Mesenchymal stem cell of the bone marrow (primary cell): ENCODE measurements around a stretch of chr5.

GRCh38 chr5:151093070-151093869, 12.4 kb upstream of the TNIP1 start:
- CAGE, long polyA plus RNA: no peak

GRCh38 chr5:151234387-151235380, 10.8 kb upstream of the CCDC69 start:
- CAGE, long polyA plus RNA: no peak

DNA sequence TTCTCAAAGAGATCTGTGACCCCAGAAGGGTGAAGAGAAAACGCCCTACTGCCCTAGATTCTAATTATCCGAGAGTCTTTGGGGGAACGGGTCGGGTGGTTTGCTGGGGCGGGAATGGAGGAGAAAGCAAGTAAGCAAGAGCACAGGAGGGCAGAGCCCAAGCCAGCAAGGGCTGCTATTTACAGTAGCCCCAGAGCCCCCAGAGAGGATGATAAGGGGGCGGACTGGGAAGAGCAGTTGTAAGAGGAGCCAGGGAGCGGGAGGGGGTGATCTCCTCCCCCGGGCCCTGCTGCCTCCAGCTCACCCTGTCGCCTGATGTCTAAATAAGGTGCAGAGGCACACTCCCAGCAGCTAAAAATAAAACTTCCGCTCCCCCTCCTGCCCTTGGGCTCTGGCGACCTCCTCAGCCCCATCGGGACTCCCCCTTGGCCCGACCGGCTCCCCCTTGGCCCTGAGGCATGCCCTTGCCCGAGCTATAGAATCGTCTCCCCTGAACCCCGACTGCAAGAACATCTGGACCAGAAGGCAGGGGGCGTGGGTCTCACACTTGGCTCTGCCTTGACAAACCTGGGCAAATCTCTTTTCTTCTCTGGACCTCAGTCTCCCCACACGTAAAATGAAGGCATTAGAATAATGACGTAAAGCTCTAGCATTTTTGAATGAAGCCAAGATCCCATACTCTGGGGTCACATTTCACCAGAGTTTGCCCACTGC, 14.5 kb upstream of the CCDC69 start:
- CAGE, long polyA plus RNA: no peak

GRCh38 chr5:151309880-151310359, 6.4 kb upstream of the SLC36A3 start:
- CAGE, long polyA plus RNA: no peak

DNA sequence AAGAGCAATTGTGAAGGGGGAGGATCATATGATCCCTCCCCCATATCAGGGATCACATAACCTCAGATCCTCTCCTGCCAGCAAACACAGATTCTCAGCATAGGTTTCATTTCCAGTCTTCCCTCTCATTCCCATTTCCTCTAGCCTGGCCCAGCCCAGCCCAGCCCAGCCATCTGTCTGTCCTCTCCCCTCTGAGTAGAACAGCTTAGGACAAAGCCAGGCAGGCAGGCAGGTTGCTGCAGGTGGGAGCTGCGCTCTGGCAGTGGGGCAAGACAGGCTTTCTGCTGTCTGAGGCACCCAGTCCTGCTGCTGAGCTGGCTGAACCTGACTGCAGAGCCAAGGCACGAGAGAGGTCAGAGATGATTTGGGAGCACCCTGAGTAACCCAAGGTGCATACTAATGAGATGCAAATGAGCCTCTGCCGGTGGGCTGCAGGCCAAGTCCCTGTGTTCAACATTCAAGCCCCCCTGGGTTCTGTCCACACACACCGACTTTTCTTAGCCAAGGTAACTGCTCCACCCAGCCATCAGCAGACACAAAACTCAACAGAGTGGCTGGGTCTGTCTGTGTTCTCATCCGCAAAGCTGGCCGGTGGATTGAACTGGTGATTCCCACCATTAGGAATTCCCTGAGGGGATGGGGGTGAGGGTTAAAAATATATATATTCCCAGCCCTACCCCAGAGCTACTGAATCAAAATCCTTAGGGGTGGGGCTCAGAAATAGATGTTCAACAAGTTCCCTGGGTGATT, 9.2 kb downstream of the FAT2 start:
- CAGE, long polyA plus RNA: no peak

DNA sequence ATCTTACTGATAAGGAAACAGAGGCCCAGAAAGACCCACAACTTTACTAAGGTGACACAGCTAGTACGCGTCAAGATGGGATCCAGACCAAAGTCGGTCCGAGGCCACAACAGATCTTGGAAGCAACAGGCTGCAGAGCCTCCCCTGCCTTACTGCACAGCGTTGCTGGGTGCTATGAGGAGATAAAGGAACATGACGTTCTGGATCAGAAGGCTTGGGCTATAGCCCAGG, 144.2 kb downstream of the NMUR2 start:
- CAGE, long polyA plus RNA: no peak

GRCh38 chr5:153960564-153960933, 78.2 kb downstream of the FAM114A2 start:
- CAGE, long polyA plus RNA: no peak

- CAGE, long polyA plus RNA: no peak
These were observed 12.5 kb downstream of the FAM114A2 start for GRCh38 chr5:154026208-154026587.

DNA sequence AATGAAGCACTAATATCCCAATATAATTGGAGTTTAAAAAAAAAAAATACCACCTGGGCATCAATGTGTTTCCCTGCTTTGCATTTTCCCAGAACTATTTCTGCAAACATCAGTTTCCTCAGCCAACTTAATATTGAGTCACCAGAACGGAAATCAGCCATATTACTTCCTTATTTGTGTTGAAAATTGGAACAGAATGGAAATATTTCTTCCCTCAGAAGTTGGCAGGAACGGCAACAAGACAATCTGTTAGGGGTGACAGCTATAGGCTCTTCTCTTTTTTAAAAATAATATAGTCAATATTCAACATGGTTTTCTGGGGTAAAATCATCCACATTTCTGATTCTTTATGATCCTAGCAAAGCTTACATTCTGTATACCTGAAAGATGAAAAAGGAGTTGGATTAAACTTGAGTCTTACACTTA, 4.0 kb downstream of the MFAP3 start:
- CAGE, long polyA plus RNA: no peak

GRCh38 chr5:154194231-154194812, 3.8 kb downstream of the GALNT10 start:
- CAGE, long polyA plus RNA: no peak

GRCh38 chr5:154197973-154198763, 7.6 kb downstream of the GALNT10 start:
- CAGE, long polyA plus RNA: no peak

DNA sequence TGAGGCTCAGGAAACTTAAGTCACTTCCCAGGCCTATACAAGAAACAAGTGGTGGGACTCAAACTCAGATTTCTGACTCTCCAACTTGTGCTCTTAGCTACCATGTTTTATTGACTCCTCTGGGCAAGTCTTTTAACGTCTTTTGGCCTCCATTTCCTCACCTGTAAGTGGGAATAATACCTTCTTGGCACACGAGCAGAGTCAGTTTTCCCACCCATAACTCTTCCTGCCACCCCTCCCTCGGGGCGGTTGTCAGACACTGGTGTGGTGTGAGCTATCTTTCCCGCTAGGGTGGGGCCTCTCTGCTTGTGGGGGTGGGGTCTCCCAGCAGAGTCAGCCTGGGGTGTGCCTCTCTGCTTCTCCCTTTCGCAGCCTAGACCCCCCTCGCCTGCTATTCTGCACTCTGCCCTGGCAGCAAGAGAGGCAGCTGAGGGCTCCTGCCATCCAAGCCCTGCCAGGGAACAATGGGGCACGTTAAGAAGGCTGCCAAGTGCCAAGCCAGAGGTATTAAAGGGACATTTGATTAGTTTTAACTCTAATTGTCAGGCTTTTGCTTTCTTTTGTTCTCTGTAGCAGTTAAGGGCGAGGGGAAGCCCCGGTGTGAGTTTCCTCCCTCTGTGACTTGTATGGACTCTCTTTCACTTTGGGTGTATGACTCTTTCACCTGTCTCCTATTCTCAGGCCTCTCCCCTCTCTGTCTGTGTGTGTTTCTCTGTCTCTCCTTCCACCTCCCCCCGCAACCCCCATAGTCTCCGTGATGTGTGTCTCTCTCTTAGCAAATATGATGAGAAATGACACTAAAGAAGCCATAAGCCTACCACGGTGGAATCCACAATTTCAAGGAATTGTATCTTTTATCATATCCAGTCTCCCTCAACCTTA, 12.2 kb downstream of the GALNT10 start:
- CAGE, long polyA plus RNA: no peak

- CAGE, long polyA plus RNA: no peak
These were observed 465 bp downstream of the HAND1 start for GRCh38 chr5:154477514-154478009.

DNA sequence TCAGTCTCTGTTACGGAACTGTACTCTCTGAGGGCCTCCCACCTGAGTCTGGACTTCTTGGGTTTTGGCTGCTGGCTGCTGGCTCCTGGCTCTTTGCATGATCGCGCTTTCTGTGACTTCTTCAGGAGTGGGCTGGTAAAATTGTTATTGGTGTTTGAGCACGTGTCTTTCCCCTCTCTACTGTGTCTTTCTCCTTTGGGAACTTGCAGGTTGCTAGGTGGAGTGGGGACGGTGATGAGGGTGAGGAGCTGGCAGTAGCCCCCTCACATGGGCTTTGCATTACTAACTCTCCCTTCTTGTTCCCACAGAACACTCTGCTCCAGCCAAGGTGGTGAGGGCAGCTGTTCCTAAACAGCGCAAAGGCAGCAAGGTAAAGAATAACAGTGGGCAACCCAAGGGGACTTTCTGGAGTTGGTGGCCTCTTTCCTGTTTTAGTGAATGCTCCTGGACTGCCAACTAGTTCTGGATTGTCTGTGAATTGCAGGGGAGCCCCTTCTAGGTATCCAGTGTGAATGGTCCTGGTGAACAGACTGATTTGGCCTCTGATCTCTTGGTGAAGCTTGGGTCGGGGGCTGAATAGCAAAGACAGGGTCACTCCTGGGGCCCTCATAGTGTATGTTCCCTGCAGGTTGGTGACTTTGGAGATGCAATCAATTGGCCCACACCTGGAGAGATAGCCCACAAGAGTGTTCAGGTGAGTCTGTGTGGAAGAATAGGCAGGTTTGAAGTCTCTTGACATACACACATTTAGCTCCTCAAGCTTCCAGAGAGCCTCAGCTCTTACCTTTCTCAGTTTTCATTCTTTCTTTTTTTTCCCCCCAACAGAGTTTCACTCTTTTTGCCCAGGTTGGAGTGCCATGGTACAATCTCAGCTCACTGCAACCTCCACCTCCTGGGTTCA, 35.1 kb downstream of the LARP1 start:
- CAGE, long polyA plus RNA: no peak

GRCh38 chr5:154810952-154811935, 39.2 kb downstream of the FAXDC2 start:
- CAGE, long polyA plus RNA: no peak

GRCh38 chr5:154813996-154815196, 36.0 kb downstream of the FAXDC2 start:
- CAGE, long polyA plus RNA: no peak

DNA sequence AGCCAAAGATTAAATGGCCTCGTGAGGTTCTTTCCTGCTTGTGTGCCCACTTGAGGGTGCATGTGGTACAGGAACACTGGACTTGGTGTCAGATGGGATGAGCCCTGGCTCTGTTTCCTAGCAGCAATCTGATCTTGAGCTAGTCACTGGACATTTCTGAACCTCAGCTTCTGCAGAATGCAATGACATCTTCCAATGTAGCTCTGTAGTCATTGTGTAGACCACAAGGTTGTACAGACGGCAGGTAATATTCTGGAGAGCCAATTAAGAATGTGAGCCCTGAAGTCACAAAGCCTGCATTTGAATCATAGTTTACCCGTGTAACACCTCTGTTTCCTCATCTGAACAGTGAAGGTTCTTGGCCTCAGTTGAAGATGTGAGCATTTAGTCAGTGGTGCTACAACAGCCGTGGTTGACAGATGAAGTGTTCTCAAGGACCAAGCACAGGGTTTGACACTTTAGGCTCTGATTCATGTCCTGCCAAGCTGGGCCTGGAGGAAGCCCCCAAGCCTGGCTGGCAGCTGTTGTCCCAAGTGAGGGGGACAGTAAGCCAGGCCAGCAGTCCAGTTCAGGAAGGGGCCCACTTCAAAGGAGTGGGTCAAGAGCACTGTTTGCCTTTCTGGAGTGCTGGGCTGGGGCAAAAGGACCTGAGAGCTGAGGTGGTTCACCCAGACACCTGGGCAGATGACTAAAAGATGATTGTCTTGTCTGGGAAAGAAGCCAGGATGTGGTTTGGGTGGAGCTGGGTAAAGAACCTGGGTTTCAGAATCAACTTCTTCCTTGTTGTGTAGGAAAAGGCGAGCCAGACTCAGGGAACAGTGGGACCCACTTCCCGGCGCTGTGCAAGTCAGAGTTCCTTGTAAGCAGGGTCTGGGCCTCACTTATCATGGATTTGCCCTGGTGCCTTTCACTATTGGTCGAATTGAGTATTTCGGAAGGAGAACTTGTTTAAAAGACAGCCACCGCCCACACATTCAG, 20.7 kb downstream of the FAXDC2 start:
- CAGE, long polyA plus RNA: no peak

GRCh38 chr5:154857648-154857931, 837 bp upstream of the CNOT8 start:
- CAGE, long polyA plus RNA: no peak

GRCh38 chr5:155460453-155460949, 446.9 kb downstream of the KIF4B start:
- CAGE, long polyA plus RNA: no peak

GRCh38 chr5:155732829-155733422, 594.0 kb upstream of the SGCD start:
- CAGE, long polyA plus RNA: no peak